Diencephalon (tissue), 2 donors: ENCODE measurements around a stretch of chr14.

GRCh38 chr14:50000086-50000855 is 107.4 kb downstream of the ARF6 start:
- RAMPAGE, long total RNA, result no peak

GRCh38 chr14:50059754-50060094 is 56.6 kb downstream of the VCPKMT start:
- RAMPAGE, long total RNA, result no peak

GRCh38 chr14:50062532-50063159 is 53.7 kb downstream of the VCPKMT start:
- RAMPAGE, long total RNA, result no peak

DNA sequence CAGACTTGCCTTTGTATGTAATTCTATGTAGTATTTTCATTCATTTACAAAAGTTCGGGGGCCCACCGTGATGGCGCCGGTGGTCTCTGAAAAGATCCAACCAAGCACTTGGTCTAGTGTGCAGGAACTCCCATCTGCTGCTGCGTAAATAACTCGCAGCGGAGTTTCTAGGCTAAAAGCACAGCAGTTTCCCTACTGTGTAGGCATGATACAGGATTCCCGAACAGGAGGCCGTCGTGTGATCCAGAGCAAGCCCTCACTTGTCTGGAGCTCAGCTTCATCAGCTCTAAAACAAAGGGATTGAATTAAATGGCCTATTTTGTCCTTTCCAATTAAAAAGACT is 34.5 kb downstream of the VCPKMT start:
- RAMPAGE, long total RNA, result no peak

DNA sequence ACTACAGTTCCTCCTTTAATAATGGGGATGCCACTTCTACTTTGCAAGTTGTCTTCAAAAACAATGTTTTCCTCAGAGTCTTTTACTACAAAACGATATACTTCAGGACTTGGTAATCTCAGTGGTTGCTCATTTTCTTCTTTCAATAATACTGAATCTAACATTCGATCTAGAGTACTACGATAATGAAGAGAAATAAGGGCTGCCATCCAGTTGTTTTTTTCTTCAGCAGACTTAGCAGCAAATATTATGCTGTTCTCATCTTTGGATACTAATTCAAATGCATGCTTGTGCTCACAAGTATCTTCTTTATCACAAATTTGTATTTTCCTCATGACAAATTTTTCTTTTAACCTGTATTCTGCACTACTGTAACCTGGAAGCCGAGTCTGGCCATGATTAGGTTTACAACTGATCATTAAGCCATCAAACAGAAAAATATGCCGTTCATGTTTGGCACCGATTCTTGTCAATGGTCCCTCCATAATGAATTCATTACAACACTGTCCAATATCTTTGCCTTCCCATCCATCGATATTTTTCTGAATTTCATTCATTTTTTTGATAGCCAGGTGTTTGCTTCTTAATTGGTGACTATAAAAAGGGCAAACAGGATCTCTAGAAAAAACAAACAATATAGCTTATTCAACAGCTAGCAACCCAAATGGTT is 43.2 kb upstream of the VCPKMT start:
- RAMPAGE, long total RNA, result no peak

- RAMPAGE, long total RNA, result no peak
Observed at GRCh38 chr14:50345529-50346591, 33.7 kb downstream of the DMAC2L start.

GRCh38 chr14:50363746-50364351 is 32.8 kb downstream of the CDKL1 start:
- RAMPAGE, long total RNA, result no peak

GRCh38 chr14:50667115-50667607 is 945 bp downstream of the SAV1 start:
- RAMPAGE, long total RNA, result no peak

DNA sequence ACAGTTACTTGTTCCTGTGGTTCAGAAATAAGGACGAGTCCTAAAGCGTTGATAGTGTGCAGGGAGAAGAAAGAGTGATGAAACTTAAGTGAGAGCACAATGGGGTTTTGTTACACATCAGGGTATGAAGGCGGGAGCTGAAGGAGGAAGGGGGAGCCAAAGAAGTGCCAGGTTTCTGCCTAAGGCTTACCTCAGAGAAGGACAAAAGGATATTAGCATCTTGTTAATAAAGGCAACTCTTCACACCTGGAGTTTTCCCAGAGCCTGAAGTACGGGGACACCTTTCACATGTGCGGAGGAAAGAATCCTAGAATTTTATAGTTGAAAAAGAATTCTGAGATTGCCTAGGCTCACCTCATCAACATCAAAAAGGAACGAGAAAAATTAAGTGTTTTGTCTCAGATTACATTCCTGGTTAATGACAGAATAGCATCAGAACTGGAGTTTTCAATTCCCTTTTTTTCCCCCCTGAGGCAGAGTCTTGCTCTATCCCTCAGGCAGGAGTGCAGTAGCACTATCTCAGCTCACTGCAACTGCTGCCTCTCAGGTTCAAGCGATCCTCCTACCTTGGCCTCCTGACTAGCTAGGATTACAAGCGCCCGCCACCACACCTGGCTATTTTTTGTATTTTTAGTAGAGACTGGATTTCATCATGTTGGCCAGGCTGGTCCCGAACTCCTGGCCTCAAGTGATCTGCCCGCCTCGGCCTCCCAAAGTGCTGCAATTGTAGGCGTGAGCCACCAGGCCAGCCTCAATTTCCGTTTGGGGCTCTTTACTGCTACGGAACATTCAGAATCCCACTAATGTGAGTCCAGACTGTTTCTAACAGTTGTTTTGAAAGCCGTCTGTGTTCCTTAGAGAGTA is 2.3 kb upstream of the SAV1 start:
- RAMPAGE, long total RNA, result no peak

DNA sequence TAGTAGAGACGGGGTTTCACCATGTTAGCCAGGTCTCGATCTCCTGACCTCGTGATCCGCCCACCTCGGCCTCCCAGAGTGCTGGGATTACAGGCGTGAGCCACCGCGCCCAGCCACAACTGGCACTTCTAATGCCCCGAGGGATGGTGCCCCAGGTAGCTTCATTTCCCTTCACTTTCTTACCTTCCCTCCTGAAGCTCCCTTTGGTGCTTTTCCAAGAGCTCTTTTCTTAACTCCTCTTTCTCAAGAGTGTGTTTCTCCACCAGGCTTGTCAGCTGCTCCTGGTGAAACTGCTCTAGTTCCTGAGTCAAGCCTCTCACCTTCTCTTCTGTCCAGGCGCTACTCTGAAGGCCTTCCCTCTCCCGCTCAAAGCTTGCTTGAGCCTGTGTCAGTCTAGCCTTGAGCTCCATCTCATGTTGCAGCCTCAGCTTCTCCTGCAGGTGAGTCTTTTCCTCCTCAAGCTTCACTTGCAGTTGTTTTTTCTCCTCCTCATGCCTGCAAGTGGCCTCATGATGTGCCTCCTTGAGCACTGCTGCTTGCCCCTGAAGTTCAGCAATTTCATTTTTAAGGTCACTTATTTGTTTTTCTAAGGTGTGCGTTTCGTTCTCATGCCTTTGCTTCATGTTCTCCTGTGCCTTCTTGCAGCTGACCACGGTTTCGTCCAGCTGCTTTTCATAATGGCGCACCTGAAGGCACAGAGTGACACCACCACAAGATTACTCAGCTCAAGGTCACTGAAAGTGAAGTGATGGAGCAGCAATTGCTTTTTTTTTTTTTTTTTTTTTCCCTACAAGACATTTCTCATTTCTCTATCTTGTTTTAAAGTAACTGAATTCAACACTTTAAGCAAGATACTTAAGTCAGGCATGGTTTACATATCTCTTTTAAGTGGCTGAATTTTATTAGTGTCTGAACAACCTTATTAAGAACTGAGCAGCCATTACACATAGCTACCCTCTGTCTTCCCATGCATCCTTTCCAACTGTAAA is 71.0 kb downstream of the NIN start:
- RAMPAGE, long total RNA, result no peak

DNA sequence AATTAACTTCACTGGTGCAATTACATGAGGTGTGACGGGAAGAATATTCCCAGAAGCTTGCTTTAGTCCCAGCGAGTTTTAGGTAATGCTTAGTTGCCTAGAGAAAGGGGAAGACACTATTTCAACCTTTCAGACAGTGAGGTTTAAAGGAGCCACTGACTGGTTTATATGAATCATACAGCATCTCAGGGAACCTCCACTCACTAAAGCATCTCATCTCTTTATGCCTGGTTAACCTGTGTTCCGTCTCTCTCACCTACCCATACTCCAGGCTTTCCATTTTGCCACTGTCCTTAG is 8.3 kb downstream of the NIN start:
- RAMPAGE, long total RNA, result no peak

DNA sequence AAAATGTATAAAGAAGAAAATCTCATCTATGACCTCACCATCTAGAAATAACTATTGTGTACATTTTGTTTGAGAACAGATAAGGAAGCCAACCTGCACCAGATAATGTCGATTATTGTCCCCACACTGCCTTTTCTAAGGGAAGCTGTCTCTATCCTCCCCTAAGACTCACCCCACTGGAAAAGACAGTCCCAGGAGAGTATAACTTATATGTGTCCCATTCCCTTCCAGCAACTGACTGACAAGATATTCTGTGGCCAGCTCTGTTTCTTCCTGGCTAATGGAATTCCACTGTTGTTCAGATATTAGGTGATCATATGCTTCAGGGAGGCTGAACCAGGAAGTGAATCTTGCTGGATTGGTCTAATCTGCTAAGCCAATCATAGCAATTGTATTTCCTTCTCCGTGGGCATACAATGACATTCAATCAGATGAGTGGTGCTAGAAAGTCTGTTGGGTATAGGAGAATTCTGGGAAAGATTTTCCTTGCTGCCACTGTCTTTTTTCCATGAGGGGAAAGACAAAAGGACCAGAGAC is 12.2 kb downstream of the PYGL start:
- RAMPAGE, long total RNA, result no peak

DNA sequence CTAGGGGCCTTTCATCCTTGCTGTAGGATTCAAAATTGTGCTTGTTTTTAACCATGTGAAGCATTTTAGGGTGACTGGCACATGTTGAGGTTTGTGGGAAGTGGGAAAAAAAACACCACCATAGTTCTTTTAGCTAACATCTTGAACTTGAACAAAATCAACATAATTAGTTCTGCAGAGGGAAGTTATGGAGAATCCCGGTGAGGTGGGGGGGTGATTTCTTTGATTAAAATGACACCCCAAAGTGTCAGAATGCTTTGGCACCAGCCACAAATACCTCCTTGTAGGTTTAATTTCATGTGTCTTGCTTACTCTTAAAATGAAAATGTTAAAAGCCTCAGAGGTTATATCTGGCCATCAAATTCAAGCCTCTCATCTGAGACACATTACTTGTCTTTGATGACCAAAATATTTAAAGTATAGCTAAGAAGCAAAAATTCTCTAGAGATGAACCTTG is 52.6 kb upstream of the PYGL start:
- RAMPAGE, long total RNA, result no peak

DNA sequence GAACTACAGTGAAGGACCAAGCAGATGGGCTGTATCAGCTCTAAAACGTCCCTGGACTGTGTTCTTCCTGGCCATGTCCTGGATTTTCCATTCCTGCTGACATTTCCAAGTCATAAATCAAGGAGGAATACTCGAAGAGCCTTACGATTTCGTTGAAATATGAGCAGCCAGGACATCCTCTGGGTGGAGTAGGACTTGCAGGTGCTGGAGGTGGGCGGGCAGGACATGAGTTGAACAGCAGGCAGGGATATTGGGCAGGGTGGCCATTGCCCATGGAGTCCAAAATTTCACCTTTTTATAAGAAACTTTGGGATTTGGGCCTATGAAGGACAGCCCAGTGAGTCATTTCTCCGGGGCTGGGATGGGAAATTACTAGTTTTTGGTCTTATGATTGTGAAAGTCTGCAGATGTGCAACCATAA is 88.8 kb downstream of the TMX1 start:
- RAMPAGE, long total RNA, result no peak

DNA sequence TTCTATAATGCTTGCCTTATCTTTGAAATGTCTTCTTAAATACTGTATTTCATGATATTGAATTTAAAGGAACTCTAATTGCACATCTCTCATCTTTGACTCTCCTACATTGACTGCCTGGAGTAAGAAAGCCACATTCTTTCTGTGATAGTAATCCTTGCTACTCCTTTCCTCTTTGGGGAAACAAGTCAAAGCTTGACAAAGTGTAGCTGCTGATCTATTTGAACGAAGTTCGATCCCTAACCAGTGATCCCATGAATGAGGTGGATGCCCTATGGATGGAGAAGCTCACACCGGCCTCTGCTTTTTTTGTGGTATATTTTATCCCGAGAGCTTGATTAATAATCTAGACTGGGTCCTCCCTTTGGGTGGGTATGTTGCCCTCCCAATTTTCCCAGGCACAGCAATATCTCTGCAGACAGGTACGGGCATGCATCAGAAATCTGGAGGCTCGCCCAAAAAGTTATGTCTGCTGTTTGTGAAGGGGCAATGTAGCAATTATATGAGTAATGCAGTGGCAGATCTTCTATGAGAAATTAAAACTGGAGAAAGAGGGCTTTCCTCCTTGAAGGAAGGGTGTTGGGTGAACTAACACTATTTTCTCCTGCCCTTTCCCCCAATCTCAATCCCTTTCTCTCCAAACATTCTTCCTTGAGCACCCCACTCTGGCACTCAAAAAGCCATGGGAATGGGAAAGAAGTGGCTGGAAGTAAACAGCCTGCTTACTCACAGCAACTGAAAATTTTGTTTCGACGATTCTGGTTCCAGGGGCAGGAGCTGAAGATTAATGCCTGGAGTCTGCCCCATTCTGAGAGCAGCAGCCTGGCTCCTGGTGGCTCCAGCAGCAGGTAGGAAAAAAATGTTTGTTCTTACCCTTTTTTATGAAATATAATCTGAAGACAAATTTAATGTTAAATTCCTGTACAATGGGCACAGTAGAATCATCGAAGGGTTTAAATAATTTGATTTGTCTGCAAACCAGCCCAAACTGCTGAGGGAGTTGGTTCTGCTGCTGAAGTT is 162.8 kb upstream of the FRMD6 start:
- RAMPAGE, long total RNA, result no peak

DNA sequence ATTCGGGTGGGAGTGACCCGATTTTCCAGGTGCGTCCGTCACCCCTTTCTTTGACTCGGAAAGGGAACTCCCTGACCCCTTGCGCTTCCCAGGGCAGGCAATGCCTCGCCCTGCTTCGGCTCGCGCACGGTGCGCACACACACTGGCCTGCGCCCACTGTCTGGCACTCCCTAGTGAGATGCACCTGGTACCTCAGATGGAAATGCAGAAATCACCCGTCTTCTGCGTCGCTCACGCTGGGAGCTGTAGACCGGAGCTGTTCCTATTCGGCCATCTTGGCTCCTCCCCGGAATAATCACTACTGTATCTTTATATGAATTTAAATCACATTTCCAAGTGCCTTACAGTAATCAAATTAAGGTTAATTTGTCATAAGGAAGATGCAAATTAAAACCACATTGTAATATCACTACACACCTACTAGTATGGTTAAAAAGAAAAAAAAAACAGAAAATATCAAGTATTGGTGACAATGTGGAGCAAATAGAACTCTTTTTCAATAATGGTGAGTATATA is 60.0 kb upstream of the GNG2 start:
- RAMPAGE, long total RNA, result no peak

DNA sequence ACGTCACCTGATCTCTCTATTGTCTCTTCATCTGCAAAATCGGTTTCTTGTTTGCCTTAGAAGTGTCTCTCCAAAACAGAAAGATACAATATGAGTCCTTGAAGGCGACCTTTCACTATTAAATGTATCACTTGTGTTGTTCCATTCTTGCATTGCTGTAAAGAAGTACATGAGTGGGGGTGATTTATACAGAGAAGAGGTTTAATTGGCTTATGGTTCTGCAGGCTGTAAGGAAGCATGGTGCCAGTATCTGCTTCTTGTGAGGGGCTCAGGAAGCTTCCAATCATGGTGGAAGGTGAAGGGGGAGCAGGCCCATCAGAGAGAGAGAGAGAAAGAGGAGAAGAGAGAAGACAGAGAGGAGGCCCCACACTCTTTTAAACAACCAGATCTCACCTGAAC is 58.8 kb upstream of the RTRAF start:
- RAMPAGE, long total RNA, result no peak

DNA sequence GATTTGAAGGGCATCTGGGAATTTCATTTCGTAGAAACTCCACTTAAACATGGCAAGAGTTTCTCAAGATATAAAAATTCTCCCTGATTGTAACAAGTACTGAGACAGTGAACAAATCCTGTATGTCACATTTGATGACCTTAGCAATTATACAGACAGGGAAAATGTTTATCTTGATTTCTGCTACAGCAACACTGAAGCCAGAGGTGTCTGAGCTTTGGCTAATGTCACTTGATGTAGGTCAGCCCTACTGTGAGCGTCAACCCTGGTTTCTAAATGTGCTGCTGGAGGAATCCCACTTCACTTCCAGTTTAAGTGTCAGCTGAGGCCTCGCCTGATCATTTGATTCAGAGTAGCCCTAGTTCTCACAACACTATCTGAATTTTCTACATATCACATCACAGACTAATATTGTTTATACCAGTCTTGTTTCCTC is 20.9 kb downstream of the RTRAF start:
- RAMPAGE, long total RNA, result no peak

DNA sequence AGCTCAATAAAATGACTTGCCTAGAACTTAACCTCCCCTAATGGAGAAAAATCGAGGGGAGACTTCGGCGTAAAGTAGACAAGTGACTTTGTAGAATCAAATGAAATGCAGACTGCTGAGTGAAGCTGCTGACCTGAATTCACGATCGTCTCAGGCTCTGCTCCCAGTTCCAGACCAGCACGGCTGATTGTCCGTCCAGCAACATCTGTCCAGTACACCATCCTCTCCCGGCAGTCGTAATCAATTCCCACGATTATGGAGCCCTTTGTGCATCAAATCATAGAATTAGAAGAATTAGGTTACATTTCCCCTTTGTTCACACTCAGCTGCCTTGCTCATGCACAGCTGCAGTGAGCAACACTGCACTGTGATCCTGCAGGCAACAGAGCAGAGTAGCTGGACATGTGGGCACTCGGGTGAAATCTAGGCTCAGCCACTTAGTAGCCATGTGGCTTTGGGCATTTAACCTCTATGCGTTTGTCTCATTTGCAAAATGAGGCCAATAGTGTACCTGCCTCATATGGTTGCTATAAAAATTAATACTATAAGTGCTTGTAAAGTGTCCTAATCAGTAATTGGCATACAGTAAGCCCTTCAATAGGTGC is 22.2 kb downstream of the RTRAF start:
- RAMPAGE, long total RNA, result no peak

GRCh38 chr14:52080329-52081142 is 11.7 kb upstream of the NID2 start:
- RAMPAGE, long total RNA, result no peak